Suprapubic skin (tissue), 4 donors: ENCODE measurements around a stretch of chrX.

DNA sequence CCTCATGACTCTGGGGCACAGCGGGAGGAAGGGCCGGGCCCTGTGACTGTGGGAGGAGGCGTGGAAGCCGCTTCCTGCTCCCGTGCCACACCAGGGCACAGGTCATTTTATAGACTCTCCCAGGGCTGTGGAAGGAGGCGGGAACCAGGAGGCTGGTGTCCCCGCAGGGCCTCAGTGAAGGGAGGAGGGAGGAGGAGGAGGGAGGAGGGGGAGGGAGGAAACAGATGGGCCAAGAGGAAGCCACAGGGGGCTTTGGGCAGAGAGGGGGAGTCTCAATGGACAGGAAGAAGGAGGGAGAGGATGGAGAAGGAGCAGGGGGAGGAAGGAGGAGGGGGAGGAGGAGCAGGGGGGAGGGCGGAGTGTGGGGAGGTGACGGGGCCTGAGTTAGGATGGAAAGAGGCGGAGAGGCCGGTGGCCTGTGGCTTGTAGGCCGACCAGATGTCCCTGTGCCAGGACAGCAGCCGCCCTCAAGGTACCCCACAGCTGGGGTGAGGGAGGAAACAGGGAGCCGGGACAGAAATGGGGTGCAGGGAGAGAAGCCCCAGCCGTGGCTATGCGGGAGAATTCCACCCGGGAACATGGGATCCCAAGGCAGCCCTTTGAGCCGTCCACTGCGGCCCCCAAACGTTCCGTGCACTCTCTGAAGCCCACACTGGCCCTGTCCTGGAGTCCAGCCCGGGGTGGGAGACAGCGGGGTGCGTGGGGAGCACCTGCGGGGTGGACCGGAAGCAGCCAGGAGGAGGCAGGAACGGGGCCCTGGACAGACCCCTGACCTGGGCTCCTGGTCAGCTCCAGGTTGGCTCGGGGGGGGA, 6.1 kb upstream of the PLCXD1 start:
- PRO-cap = no peak
- RAMPAGE, long total RNA, 4 experiments = no peak in any of the 4 experiments

DNA sequence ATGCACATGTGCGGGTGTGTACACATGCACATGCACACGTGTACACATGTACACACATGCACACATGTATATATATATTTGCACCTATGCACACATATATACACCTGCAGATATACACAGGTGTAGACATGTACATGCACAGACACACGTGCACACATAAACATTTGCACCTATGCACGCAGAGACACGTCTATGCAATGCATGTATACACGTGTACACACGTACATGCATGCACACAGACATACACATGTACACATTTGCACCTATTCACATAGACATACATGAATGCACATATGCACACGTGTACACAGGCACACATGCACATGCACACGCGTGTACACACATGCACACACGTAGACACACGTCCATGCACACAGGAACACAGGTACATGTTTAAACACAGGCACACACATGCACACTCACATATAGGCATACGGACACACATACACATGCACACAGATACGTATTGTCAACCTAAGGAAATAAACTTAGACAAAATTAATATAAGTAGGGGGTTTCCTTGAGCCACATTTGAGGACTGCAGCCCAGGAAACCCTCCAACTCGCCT, 4.2 kb downstream of the PLCXD1 start:
- PRO-cap = no peak
- RAMPAGE, long total RNA, 4 experiments = start-site peak on the plus strand in 1 of 4 experiments, centred at position 220 of the sequence, 20 reads per replicate

DNA sequence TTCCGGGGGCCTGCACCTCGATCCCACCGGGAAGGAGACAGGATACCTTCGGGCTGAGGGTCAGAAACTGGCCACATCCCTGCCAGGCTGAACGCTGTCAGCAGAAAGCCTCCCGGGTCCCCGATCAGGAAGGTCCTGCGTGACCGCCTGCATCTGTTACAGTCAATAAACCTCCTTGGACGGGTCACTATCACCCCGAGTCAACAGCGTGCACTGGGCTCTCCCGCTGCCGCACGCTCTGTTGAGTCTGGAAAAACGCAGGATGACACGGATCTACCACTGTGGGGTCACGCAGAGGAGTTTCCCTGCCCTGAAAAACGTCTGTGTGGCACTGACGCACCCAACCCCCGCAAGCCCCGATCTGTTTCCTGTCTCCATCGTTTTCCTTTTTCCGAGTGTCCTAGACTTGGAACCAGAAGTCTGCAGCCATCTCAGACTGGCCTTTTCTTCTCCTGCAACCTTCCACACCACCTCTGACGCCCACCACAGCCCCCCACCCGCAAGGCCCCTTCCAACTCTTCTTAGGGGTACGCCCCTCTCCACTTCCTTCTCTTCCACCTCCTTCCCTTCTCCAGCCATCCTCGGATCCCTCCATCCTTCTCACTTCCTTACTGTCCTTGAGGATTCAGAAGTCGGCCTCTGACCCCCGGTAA, 12.0 kb downstream of the PPP2R3B start:
- PRO-cap = no peak
- RAMPAGE, long total RNA, 4 experiments = no peak in any of the 4 experiments

DNA sequence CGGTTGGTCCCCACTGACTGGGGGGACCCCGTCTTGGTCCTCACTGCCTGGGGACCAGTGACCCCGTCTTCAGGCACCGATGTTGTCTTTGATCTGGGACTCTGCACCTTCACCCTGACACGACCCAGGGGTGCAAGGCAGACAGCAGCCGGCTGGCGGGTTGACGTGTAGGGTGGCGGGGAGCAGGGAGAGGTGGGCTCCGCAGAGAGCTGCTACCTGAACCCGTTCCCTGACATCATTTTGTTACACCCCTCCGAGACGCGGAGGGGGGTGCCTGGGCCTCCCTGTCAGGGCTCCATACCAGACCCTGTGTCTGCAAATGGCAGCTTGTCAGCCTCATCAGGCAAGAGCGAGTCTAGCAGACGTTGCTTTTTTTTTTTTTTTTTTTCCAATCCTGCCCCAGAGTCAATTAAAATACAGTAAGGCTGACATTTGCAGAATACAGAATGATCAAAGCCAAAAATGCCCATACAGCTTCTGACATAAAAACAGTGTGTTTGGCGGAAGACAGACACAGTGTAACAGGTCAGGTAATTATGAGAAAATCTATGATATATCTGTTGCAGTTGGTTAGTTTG, 118.7 kb downstream of the CRLF2 start:
- PRO-cap = no peak
- RAMPAGE, long total RNA, 4 experiments = no peak in any of the 4 experiments

- PRO-cap = no peak
- RAMPAGE, long total RNA, 4 experiments = no peak in any of the 4 experiments
Observed at GRCh38 chrX:1402944-1403602, 11.2 kb upstream of the SLC25A6 start.

- PRO-cap = no peak
- RAMPAGE, long total RNA, 4 experiments = no peak in any of the 4 experiments
Observed at GRCh38 chrX:1483992-1484604, 31.4 kb upstream of the ASMTL start.

DNA sequence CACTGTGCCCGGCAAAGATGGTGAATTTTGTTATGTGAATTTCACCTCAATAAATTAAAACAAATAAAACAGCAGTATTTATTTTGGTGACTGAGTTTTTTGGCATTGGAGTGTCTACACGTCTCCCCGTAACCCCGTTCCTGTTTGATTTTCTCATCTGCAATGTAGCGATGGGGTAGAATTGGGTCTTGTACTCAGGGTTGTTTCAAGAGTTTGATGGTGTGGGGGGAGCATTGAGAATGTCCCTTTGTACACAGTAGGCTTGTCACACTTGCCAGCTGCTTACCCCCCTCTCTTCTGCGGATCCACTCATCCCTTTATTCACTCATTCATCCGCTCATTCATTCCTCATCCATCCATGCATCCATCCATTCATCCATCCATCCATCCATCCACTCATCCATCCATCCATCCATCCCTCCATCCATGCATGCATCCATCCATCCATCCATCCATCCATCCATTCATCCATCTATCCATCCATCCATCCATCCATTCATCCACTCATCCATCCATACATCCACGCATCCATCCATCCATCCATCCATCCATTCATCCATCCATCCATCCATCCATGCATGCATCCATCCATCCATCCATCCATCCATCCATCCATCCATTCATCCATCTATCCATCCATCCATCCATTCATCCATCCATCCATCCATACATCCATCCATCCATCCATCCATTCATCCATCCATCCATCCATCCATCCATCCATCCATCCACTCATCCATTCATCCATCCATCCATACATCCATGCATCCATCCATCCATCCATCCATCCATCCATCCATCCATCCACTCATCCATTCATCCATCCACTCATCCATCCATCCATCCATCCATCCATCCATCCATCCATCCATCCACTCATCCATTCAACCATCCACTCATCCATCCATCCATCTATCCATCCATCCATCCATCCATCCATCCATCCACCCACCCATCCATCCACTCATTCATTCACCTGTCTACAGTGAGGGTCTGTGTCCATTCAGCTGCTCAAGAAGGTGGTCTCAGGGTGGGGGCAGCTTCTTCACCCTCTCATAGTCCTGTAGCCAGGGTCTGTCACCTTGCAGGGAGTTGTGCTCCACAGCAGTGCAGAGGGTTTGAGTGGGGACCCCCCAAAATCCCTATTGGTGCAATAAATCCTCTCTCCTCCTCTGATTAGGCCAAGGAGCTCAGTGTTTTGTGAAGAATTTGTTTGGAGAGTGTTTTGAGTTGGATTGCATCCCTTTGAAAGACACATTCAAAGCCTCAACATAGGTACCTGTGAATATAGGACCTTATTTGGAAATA, 12.6 kb downstream of the P2RY8 start:
- PRO-cap = no peak
- RAMPAGE, long total RNA, 4 experiments = no peak in any of the 4 experiments

DNA sequence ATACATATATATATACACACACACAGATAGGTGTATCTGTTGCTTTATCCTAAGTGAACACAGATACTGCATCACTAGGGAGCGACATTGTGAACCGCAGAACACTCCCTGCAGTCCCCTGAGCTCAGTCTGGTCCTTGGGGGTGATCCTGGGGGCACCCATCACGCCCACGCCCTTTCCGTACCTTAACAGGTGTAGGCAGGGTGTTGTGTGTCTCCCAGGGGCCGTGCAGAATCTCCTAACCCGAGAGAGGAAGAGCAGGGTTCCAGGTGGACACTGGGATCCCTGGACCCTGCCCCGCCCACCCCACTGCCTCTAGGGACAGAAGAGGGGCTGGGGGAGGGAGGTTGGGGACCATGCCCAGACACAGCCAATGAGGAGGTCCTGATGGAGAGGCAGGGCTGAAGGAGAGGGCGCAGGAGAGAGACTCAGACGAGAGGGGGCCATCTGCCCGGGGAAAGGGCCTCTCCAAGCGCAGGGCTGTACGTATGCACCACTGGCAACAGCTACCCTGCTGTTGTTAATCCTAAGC, 2.6 kb downstream of the P2RY8 start:
- PRO-cap = no peak
- RAMPAGE, long total RNA, 4 experiments = no peak in any of the 4 experiments

- PRO-cap = no peak
- RAMPAGE, long total RNA, 4 experiments = no peak in any of the 4 experiments
Observed at GRCh38 chrX:1601320-1602640, 10.4 kb downstream of the AKAP17A start.

DNA sequence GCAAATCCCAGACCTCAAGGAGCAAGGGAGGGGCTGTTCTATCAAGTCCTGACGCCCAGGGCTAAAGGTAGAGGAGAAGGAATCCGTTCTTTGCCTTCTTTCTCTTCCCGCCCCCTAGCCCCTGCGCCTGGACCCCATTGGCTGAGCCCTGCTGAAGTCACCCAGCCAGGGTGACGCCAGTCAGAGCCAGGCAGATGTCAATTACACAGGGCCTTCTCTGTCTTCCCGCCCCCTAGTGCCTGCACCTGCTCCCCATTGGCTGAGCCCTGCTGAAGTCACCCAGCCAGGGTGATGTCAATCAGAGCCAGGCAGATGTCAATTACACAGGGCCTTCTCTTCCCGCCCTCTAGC, 46.1 kb downstream of the ASMT start:
- PRO-cap = no peak
- RAMPAGE, long total RNA, 4 experiments = no peak in any of the 4 experiments

- PRO-cap = no peak
- RAMPAGE, long total RNA, 4 experiments = no peak in any of the 4 experiments
Observed at GRCh38 chrX:2426150-2426970, 74.4 kb downstream of the DHRSX start.

DNA sequence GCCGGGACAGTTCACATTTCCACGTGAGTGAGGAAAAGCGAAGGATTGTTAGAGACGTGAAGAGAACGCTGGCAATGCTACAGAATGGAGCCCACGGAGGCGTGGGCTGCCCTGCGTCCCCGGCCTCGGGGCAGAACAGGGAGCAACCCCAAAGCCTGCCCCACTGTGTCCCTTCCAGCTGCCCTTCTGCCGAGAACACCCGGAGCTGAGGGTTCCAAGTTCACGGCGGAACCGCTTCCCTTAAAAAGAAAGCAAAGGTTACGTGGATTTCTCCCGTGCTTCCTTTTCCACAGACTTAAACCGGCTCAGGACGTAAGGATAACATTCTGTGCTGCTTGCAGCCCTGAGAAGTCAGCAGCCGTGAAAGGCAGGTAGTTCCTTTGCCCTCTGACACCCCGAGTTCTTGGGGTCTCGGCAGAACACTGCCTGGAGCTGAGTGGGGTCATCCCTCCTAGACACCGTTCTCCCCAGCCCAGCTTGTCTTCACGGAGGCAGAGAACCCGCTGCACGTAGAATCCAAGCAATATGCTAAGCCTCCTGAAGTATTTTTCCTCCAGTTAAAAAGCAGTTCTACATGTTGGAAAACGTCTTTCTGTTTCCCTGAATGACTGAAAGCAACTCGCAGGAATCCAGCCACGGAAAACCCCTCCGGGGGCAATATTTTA, 14.1 kb downstream of the DHRSX start:
- PRO-cap = no peak
- RAMPAGE, long total RNA, 4 experiments = no peak in any of the 4 experiments

DNA sequence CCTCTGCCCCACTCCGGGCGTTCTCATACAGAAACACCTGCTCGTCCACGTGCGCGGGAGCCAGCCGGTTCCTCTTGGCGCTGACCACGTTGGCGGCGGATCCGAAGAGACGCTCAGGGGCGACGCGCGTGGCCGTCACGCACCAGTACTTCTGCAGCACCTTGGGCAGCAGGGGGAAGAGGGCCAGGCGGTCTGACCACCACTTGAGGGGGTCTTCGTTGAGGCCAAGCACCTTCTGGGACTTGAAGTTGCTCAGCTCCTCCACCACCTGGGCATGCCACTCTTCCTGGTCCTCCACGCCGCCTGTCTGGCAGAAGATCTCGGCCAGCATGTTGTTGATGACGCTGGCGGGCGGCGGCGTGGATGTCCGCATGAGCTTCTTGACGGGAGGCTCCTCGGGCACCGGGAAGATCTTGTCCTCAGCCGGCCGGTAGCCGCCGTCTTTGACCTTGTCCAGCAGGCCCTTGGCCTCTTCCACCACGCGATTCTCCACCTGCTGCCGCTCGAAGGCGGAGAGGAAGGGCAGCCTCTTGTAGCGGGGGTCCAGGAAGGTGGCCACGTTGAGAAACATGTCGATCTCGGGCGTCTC, 11.9 kb downstream of the DHRSX start:
- PRO-cap = no peak
- RAMPAGE, long total RNA, 4 experiments = no peak in any of the 4 experiments

DNA sequence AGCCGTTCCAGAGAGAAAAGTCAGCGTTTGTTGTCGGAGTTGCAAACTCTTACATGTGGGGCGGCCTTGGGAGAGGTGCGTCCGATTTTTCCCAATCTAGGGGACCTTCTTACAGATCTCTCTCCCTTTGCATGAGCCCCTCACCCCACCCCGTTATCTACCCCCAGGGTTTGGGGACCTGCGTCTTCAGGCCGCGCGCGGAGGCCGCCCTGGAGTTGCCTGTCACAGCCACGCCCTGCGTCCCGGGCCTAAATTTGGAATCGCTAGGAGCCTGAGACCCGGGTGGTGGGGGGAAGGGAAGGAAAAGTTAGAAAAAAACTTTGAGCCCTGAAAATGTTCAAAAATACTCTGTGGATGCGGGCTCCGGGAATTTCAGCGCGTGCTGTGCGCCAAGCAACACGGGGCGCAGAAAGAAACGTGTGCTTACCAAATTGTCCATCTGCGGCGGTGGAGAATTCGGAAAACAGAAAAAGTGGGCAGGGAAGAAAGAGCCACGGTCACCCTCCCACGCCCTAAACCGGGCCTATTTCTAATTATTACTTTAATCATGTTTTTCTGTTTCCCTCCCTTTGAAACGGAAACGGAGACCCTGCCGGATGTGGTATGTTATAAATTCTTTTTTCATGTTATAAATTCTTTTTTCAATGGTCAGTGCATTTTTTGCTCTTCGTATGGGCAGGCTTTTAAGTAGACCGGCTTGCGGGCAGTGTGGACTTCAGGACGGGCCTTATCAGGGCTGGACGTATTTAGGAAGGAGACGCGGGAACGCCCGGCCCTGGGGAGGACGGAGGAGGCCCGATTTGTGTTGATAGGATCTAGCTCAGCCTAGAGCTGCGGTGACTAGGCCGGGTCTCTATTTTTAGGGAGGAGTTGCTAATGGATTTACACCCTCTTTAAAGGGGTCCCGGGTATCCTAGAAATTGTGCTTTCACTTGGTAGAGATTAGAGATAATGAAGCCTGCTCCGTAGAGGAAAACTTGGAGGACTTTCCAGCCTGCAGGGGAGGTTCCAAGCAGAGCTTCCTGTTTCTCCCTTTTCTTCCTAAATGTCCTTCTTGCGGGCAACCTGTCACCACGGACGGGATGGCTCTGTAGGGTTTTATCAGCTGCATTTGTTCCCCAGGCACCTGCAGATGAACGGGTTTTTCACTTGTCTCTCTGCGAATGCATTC, 911 bp downstream of the CD99 start:
- PRO-cap = unidirectional peak, minus-strand start at position 719 of the sequence
- RAMPAGE, long total RNA, 4 experiments = no peak in any of the 4 experiments

- PRO-cap = no peak
- RAMPAGE, long total RNA, 4 experiments = no peak in any of the 4 experiments
Observed at GRCh38 chrX:2708573-2709451, 17.7 kb downstream of the CD99 start.

DNA sequence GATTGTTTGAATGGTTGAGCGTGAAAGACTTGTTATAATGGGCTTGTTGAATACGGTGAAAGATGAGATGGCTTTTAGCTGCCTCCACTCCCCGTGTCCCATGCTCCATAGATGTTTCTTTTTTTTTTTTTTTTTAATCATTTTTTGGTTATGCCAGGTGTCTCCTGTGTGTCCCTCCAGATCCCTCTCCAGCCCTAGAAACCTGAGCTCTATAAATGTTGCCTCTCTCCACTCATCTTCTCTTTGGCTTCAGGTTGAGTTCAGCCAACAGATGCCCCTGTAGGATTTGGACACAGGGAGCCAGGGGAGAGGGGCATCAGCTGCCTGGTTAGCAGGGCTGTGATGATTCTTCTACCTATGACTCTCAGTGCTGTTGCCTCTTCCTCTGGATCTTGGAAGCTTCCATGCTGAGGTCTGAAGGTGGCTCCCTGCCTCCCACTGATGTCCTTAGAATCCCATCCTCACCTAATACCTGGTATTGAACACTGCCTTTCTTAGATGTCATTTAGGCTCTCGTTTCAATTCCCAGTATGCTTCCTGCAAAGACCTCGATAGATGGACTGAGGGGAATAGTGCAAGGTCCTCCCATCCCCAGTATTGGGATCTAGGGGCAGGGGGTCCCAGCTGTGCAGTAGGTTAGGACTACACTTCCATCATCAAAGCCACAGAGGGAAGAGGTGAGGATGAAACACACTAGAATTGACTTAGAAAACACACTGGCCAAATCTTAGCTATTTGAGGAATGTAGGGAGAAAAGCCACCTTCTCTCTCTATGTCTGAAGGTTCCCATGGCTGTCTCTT, 24.2 kb downstream of the ARSD start:
- PRO-cap = no peak
- RAMPAGE, long total RNA, 4 experiments = no peak in any of the 4 experiments

- PRO-cap = bidirectional peak, plus-strand start at chrX:2928983, minus-strand start at chrX:2928680
- RAMPAGE, long total RNA, 4 experiments = no peak in any of the 4 experiments
Observed at GRCh38 chrX:2928543-2929178, 478 bp downstream of the ARSD start.

- PRO-cap = no peak
- RAMPAGE, long total RNA, 4 experiments = no peak in any of the 4 experiments
Observed at GRCh38 chrX:3549382-3550064, 163.9 kb downstream of the PRKX start.

DNA sequence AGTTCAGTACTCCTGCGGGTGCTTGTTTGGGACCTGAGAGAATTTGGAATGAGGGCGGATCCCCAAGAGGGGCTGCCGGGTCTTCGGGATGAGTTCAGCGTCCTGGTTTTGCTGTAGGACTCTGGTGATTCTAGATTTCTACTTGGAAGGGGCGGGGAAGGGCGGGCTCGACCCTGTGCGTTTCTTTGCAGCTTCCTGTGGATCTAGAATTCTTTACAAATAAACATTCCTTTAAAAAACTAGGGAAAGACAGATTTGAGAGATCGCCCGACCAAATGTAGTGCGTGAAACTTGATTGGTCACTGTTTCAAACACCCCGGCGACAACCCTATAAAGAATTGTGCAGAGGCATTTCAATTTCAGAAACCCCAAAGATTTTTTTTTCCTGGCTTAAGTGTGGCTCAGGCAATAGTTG, 777 bp upstream of the PRKX start:
- PRO-cap = no peak
- RAMPAGE, long total RNA, 4 experiments = no peak in any of the 4 experiments

DNA sequence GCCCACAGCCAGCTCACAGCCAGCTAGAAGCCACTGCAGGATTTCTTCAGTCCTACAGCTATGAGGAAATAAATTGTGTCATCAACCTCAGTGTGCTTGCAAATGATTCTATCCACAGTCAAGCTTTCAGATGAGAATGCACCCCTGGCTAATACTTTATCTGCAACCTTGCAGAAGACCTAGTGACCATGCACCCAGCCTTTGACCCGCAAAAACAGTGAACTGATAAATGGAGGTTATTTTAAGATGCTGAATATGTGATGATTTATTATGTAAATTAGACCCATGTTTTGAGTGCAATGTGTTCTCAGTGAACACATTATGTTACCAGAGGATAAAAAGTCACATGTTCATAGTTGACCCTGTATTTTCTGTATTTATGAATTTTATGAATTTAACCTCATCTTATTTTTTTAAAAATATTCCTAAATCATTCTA, 1254.6 kb upstream of the PRKX start:
- PRO-cap = no peak
- RAMPAGE, long total RNA, 4 experiments = no peak in any of the 4 experiments